HT1080 (cell line): Measurements from ENCODE around the genes HMGB4 and TMEM35B.

DNA sequence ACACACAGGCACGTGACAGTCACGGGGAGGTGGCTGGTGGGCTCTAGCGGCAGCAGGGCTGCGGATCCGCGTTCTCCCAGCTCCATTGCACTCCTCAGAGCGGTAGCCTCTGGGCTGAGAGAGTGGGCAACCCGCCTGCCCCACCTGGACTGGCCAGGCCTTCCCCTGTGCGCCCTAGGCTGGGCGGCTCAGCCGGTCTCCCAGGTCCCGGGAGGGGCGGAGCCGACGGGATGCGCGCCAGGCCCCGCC lies 12.0 kb downstream of the KIAA1522 start:
RAMPAGE:
- cytosol, long total RNA: no peak
- long total RNA: no peak
- nucleus, long total RNA: no peak

RAMPAGE:
- cytosol, long total RNA: no peak
- long total RNA: no peak
- nucleus, long total RNA: no peak
Measured at GRCh38 chr1:32775159-32776348, 33.9 kb downstream of the KIAA1522 start.

DNA sequence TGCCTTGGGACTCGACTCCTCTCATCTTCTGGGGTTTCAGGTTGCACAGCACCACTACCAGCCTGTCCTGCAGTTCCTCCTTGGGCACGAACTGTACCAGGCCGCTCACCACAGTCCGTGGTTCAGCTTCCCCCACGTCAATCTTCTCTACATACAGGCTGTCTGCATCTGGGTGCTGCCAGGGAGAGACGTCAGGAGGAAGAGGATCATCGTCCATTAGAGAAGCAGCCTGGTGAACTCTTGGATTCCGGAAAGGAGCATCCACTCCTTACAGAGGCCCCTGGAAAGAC lies 37.1 kb downstream of the YARS1 start:
RAMPAGE:
- cytosol, long total RNA: no peak
- long total RNA: no peak
- nucleus, long total RNA: no peak

DNA sequence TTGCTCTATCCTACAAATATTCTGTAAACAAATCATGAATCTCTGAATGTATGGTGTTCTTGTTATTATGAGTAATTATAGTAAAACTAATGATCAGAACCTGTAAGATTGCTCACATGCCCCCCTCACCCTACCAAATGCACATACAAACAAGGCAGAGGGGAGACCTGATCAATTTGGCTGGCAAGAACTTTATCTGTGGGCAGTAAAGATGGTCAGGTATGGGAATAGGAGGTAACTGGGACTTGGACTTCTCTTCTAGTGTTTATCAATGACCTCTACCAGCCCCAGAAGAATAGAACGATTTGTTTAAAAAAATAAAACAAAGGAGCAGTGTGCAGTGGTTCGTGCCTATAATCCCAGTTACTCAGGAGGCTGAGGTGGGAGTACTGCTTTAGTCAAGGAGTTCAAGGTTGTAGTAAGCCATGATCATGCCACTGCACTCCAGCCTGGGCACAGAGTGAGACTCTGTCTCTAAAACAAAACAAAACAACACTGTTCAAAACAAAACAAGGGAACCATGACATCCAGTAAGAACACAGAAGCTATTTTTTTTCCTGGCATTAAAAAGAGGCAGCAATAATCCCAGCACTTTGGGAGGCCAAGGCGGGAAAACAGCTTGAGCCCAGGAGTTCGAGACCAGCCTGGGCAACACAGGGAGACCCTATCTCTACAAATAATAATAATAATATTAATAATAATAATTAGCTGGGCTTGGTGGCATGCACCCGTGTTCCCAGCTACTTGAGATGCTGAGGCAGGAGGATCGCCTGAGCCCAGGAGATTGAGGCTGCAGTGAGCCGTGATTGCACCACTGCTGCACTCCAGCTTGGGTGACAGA lies 4.2 kb downstream of the RNF19B start:
RAMPAGE:
- cytosol, long total RNA: no peak
- long total RNA: no peak
- nucleus, long total RNA: no peak

DNA sequence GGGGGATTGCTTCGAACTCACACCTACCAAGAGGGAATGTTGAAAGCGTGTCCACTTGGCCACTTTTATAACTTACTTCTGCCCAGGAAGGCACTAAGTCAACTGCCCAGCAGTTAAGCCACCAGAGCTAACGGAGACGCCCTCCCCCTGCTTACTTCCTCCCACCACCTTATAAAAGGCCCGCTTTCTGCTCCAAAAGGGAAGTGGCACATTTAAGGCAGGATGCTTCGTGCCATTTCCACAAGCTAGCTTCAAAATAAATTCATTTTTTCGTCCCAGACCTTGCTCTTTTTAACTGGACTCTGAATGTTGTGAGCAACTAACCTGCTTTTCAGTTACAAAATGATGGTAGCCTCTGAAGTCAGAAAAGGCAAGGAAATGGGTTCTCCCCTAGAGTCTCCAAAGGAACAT lies 3.2 kb upstream of the AK2 start:
RAMPAGE:
- cytosol, long total RNA: no peak
- long total RNA: no peak
- nucleus, long total RNA: no peak

DNA sequence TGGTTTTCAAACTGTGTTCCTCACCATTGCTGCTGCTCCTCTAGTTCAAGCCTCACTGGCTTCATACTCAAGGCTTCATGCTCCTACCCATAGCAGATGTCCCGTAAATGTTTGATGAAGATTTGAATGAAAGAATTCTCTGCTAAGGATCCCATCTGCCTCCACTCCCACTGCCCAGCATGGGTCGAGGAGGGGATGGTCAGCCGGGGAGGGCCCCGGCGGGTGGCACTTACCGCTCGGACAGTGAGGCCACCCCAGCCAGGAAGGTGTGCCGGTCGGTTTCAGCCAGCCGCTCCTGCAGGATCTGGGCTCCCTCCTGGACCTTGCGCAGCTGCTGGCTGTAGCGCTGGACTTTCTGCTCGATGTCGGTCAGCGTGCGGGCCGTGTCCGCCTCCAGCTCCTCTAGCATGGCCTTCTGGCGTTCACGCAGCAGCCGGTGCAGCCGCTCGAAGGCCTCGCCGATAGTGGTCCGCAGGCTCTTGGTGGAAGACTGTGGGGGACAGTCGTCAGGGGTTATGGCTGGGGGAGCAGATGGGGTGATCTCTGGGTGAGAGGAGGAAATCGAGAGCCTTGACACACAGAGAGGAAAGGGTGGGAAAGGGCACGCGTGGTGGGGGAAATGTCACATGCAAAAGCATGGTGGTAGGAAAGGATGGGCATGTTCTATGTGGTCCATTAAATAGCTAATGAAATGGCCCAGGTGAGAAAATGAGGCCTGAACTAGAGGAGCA lies 22.2 kb downstream of the TRIM62 start:
RAMPAGE:
- cytosol, long total RNA: no peak
- long total RNA: no peak
- nucleus, long total RNA: no peak

DNA sequence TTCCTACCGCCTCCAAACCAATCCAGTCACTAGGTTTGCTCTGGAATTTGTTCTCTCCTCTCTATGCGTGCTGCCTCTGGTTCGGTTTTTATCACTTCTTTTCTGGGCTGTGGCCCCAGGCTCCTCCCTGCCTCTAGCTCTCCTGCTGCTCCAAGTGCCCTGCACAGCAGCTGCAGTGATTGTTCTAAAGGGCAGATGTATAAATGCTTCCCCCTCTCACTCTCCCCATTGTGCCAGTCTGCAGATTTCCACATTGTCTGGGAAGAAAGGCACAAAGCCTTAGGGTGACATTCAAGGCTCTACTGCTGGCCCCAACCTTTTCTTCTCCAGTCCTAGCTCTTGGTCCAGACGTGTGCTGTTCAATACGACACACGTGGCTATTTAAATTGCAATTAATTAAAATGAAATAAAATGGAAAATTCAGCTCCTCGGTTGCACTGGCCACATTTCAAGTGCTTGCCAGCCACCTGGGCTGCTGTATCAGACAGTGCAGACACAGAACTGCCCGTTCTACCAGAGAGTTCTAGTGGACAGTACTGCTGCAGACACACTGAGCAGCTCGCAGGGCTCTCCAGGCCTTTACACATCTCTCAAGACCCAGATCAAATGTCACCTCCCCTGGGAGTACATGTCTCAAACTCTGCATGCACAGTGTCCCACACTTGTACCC lies 12.4 kb downstream of the TRIM62 start:
RAMPAGE:
- cytosol, long total RNA: no peak
- long total RNA: no peak
- nucleus, long total RNA: no peak

DNA sequence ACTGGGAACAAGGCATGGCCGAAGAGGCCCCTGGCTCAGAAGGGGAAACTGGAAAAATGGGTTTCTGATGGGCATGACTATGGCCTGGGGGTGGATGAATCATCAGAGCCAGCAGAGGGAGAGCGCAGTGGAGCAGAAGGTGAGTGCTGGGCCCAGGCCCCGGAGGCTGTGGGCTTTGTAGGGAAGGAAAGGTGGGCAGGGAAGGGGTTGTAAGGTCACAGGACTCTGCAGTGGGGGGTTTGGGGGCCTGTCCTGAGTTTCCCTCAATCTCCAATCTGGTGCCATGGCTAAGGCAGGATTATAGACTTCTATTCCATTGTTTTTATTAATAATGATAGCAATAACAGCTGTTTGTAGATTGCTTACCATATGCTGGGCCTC lies 36.3 kb upstream of the ZNF362 start:
RAMPAGE:
- cytosol, long total RNA: no peak
- long total RNA: no peak
- nucleus, long total RNA: no peak

DNA sequence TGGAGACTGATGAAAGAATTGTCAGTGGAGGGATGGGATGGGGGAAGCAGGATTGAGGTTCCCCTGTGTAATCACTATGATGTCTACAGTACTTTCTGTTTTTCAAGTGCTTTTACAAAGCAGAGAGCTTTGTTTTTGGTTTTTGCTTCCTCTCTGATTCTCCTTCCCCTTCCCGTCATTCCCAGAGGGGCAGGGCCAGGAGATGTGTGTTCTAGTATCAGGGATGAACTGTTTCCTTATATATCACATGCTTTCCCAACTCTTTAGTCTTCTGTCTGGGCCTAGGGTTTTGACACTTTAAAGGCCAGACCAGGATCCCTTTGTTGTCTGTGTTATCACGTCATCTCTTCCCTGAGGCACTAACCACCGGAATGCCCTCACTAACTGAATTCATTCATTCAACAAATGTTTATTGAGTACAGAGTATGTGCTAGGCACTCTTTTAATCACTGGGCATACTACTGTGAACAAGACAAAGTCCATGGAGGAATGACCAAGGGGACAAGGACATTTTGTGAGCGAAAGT lies 12.2 kb upstream of the ZNF362 start:
RAMPAGE:
- cytosol, long total RNA: no peak
- long total RNA: no peak
- nucleus, long total RNA: no peak

DNA sequence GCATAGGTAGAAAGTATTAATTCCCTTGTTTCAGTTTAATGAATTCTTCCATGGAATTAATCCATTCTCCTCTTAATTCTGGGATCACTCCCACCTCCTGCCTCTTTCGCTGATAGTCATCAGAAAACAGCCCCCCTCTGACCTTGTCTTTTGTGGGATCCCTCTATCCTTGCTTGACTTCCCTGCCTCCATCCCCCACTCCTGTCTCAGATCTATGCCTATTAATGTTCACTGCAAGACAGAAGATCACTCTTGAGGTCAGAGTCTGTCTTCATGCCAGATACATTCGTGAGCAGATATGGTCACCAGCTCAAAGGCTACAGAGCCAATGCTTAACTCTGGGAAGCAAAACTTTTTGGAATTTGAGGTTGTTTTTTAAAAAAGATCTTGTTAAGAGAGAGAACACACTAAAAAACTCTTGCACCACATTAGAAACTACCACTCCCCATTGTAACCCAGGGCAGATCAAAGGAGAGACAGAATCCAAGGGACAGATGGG lies 17.1 kb upstream of the A3GALT2 start:
RAMPAGE:
- cytosol, long total RNA: no peak
- long total RNA: no peak
- nucleus, long total RNA: no peak

DNA sequence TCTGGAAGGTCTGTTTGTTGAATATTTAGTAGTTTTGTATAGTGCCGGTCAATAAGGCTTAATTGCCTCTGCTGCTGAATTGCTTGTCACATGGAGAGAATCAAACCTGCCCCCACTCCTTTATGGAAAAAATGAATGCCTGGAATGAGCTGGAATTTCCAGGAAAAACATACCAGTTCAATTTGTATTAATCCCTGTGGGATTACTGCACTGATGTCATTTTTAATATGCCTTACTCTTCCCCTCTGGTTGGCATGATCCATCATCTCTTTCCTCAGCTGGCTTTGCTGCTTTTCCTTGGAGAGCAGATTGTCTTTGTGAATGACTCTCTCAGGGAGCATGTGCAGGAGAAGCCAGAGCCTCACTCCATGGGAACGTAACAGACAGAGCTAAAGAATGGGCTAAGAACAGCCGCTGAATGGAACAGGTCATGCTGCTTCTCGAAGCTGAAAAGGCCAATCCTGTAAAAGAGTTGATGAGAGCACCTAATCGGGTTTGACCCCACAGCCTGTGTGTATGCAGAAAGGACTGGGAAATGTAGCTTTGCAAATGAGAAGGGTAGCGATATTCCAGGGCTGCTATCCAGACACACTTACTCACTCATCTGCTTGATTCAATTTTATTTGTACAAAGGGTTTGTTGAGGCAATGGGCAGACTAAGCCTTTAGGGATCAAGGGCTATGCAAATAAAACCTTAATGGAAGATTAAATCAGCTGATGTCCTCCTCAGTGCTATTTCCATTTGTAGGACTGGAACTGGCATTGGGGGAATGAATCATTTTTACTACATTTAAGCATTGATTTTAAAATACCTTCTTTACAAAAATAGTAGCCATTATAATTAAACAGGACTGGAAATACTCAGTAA lies 20.7 kb downstream of the PHC2 start:
RAMPAGE:
- cytosol, long total RNA: no peak
- long total RNA: no peak
- nucleus, long total RNA: no peak

DNA sequence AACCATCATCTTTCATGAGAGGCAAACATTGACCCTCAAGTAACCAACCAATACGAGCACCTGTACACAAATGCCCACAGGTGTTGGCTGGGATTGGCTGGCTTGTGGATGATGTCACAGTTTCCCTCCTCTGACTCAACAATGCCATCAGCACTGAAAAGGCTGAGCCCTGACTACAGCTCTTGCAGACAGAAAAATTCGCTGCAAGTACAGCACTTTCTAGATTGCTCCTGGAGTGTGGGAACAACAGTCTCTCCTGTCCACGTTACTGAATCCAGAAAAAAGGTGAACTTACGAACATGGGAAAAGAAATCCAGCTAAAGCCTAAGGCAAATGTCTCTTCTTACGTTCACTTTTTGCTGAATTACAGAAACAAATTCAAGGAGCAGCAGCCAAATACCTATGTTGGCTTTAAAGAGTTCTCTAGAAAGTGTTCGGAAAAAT lies at the start of gene HMGB4:
HMGB4 (plus strand) TSS at position 187 of the 444 bp plus-strand sequence.
RAMPAGE:
- cytosol, long total RNA: no peak
- long total RNA: no peak
- nucleus, long total RNA: no peak

DNA sequence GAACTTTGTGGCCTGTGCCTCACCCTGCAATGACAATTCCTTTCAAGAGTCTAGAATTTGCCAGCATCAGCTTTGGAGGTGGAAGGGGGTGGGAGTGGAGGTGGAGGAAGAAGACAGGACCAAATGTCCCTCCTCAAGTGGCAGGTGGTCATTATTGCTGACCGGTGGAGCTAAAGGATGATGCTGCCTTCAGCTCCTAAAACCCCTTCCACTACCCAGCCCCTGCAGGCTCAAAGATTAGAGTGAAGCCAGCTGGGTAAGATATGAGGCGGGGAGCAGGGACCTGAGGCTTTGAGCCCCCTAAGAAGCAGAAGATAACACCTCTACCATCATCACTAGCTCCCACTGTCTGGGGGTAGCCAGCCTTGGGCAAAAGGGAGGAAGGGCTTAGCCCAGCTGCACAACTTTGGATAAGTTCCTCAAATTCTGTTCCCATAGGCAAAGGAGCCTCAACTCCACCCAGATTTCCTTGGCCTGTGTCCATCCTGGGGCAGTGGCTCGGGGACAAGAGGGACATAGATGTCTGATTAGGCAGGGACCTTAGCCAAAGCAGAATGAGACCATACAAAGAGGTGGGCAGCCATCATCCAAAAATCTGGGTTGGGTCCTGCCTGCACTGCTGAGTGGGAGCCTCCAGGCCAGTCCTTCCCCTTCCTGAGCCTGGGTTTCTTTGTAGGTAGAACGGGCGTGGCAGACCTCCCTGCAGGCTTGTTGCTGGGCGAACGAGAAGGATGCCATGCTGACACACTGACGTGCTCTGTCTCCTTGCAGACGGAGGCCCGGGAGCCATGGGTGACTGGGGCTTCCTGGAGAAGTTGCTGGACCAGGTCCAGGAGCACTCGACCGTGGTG lies 852 bp downstream of the GJA4 start:
RAMPAGE:
- cytosol, long total RNA: no peak
- long total RNA: no peak
- nucleus, long total RNA: no peak

DNA sequence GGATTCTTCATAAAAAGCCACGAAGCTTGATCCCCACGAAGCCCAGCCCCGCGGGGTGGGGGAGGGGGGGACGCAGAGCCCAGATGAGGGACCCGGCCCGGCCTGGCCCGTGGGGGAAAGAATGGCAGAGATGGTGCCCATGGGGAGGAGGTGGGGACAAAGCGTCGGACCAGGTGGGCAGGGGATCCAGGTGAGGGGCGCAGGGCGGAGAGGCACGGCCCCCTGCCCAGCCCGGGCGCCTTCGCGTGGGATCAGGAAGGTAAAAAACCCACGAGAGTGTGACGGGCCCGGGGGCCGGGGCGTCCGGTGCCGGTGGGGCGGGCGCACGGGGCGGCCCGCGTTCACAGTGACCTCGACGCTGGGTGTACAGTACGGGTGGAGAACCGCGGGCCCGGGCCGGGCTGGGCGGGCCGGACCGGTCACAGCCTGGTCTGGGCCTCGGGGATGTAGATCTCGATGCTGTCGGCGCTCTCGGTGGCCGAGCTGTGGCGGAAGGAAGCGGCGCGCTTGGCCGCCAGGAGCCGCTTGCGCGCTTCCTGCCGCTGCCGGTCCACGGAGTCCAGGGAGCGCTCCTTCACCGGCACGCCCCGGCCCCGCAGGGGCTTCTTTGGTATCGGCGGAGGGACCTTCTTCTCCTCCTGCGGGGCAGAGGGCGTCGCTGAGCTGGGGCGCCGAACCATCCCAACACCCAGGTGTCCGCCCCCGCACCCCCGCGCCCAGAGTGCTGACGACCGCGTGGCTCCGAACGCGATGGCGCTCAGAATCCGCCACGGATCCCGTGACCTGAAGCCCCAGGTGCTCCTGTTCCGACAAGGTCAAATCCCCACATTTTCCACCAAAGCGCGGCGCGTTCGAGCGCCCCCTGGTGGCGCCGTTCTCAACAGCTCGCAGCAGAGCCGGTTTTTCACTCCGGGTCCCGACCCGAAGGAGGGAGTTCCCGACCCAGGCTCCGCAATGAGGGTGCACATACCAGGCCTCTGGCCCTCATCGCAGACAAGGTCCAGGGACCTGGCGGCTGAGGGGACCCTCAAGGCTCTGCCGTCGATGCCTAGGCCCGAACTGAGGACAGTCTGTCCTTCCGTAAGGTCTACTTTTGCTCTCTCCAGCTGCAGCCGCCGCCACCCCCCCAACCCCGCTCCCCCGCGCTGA lies 6.5 kb upstream of the SMIM12 start:
RAMPAGE:
- cytosol, long total RNA: no peak
- long total RNA: no peak
- nucleus, long total RNA: no peak

GRCh38 chr1:34930164-34930876 lies 870 bp upstream of the DLGAP3 start:
RAMPAGE:
- cytosol, long total RNA: no peak
- long total RNA: no peak
- nucleus, long total RNA: no peak

DNA sequence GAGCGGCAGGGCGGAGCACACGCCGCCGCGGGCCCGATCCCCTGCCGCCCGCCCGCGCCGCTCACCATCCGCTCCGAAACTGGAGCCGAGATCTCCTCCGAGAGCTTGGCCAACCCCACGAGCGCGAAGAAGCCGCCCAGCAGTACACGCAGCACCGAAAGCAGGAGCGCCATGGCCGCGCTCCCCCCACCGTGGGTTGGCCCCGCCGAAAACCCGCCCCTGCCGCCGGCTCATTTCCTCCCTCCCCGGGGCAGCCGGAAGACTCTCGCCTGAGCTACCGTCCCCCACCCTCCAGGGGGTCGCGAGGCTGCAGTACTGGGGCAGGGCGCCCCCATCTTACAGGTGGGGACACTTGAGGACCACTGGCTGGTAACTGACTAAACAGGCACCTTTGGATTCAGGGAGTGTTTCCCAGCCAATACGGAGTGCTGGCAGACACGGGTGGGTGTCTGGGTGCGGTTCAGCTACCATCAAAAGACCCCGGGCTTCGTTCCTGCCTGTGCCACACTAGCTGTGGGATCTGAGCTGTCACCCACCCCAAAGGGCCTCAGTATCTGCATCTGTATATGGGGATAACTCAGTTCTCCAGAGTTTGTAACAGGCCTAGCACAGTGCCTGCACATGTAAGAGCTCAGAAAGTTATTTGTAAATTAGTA lies at the start of gene TMEM35B:
TMEM35B (minus strand) TSS at position 215 of the 656 bp plus-strand sequence.
RAMPAGE:
- cytosol, long total RNA: start-site peak on the minus strand centred at position 186 of the sequence, 26 bp wide, 826 and 1,415 reads in 2 replicates
- long total RNA: start-site peak on the minus strand centred at position 186 of the sequence, 26 bp wide, 703 reads
- nucleus, long total RNA: start-site peak on the minus strand centred at position 186 of the sequence, 26 bp wide, 104 and 70 reads in 2 replicates

DNA sequence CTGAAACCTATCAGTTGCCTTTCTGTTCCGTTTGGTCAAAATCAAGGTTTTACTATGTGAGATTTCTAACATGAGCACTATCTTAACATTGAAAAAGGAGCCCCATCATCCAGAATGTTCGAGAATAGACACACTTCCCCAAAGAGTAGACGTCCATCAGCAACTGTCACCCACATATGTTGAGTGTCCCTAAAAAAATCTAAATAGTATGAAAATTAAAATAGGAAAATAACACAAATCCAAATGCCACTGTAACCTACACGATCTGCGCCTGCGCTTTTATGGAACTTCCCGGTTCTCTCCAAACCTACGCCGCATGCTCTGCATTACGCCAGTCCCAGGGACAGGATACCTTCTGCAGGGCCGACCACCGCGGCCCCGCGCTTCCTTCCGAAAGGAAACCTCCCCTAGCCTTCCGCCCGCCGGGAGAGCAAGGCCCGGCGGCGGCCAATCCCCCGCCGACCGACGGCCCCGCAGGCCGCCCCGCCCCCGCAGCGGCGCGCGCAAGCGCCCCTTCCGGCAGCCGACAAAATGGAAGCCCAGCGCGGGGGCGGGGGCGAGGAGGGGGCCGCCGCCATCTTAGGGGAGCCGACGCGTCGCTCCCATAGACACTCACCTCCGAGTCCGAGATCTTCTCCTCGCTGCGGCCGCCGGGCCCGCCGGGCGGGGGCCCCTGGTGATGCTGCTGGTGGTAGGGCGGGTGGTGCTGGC lies 1.2 kb downstream of the SFPQ start:
RAMPAGE:
- cytosol, long total RNA: no peak
- long total RNA: no peak
- nucleus, long total RNA: no peak

DNA sequence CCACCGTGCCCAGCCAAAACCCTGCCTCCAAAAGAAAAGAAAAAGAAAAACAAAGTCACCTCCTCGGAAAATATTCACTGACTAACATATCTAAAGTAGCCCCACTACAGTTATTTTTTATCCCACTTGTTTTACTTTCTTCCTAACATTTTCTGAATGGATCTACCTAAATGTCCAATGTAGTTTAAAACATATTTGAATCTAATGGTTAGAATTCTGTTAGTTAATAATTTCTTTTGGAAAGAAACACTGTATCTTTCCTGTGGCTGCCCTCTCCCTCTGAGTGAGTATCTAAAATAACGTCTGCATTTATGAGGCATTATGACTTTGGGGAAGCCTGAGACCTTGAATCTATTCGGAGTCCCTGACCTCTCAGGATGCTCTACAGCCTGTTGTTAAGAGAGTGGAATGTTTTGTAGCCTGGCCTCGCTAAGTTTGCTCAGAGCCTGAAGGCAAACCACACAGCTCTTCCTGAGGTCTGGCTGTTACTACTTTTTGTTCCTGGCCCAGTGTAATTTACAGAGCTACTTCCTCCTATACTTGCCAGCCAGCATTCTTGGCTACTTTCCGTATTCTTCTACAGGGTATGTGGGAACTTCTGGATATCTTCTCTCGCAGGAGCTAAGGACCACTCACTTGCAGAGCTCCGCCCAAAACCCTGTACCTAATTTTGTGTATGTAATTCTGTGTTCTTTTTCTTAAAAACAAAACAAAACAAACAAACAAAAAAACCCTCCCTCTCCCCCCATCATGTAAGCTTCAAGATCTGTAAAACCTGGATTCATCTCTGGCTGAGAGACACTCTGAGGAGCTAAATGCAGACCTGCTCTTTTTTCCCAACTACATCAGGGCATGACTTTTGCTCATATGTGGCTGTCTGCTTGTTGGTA lies 3.7 kb upstream of the ZMYM4 start:
RAMPAGE:
- cytosol, long total RNA: no peak
- long total RNA: no peak
- nucleus, long total RNA: no peak

GRCh38 chr1:35435724-35436325 lies 121.4 kb downstream of the KIAA0319L start:
RAMPAGE:
- cytosol, long total RNA: no peak
- long total RNA: no peak
- nucleus, long total RNA: no peak

DNA sequence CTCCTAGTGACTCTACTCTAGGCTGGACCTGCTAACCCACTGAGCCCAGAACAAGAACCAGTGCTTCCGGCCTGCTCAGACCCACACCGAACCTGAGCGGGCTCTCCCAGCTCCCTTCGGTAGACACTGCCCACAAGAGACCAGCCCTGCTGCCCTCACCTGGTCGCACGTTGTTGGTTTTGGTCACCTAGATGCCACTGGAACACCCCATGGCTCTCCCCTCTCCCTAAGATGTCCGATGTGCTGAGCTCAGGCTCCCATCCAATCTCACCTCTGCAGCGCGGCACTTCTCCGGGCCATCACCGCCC lies 120.3 kb downstream of the KIAA0319L start:
RAMPAGE:
- cytosol, long total RNA: no peak
- long total RNA: no peak
- nucleus, long total RNA: no peak